Parietal lobe (tissue), 2 donors: ENCODE measurements around a stretch of chr9.

DNA sequence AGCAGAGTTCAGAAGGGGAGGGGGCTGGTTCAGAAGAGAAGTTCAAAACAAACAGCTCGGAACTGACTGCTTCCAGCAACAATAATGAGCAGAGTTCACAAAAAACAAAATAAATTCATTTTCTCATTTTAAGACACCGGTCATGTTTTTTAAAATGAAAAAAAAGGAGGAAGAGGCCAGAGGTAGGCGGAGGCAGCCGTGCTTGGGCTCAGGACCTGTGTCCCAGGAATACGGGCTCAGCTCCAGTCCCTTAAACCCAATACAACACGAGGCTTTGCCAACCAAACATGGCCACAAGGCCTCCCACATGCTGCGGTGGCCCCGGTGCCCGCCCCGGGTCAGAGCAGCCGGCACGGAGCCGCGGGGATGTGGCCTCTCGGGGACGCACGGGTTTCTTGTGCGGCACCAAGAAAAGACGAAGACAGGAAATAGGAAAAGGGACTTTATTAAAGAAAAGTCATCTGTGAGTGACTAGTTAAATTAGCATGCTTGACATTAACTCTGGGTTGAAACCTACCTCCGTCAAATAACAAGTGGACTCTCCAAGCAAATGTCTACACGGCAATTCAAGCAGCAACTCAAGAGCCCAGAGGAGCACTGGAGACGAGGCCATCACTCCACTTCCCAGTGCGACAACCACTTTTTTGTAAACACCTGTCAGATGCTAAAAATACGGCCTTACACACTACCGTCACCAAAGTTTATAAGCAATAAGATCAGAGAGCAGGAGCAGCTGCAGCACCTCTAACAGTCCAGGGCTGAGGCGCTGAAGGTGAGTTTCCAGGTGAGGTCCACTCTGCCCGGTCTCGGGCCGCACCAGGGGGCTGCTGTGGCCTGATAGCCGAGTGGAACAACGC, 25.4 kb upstream of the CAMSAP1 start:
- RAMPAGE, long total RNA = no peak

DNA sequence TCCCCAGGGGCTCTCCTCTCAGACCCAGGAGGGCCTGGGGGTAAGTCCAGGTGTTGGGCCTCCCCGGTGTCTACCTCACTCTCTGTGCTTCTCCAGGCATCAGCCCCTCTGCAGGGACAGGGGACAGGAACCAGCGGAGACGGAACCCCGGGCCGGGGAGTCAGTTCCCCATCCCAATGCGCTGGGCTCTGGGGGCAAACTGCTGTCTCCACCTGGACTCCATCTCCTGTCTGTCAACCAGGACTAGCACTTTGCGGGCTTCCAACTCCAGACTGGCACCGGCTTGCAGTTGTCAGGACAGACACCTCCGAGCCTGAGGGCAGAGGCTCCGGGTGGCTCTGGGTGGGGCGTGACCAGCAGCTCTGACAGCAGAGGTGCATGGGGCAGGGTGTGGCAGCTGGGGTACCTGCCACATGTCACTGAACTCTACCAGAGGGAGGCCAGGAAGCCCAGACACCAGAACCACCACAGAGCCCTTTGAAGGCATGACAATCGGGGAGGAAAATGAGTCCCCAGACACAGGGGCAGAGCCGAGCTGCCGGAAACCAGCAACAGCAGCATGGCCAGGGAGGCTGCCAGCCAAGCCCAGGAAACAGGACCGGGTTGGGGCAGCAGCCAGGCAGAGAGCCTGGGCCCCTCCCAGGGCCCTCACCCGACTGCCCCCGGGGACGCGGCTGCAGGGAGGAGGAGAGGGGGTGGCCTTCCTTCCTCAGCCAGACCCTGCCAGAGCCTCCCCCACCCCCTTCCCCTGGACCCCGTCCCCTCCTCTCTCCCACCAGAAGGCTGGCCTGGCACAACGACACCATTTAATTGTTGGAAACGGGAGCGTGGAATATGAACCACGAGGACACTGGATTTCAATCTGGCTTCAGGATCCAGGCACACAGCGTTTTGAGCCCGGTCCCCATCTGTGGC, 17.9 kb upstream of the UBAC1 start:
- RAMPAGE, long total RNA = no peak

DNA sequence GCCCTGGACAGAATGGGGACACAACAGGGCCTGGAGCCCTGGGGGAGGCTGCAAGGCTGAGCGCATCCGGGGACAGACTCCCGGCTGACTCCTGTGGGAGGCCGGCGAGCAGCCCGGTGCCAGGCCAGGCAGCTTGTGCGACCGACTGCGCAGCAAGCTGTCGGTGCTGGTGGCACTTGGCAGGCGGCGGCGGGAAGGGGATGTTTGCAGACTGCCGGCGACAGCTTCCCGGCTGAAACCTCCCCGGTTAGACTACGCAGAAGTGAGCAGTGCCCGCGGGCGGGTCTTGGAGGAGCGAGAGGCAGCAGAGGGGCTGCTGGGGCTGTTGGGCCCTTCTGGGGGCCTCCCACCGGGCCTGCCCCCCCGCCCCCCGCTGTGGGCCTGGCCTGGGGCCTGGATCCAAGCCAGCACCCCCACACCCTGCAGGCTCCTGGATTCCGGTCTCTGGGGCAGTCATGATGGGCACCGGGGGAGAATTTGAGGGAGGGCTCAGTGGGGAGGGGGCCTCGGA, 28.8 kb upstream of the UBAC1 start:
- RAMPAGE, long total RNA = no peak

- RAMPAGE, long total RNA = no peak
Measured at GRCh38 chr9:135994916-135995255, 33.7 kb upstream of the UBAC1 start.

DNA sequence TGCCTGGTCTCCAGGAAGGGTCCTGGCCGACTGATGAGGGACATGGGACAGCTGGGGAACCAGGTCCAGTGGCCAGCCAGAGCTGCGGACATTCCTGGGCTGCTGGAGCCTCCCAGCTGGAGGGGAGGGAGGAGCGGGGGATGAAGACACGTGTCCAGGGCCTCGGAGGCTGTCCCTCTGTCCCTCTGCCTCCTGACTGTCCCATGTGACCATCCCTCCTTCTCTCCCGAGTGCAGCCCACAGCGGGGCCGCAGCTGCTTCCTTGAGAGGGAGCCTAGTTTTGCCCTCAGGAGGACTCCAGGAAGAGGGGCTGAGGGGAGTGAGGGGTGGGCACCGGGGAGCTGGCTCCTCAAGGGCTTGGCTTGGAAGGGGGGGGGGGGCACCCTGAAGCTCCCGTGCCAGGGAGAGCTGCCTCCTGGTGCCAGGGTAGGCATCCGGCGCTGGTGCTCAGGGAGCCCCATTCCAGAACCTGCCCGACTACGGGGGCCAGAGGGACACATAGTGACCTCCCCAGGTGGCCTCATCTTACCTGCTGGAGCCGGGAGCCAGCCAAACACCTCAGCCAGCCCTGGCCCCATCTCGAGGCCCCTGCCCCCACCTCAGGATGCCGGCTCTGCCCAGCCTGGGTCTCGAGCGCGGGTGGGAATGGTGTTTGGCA, 41.9 kb upstream of the UBAC1 start:
- RAMPAGE, long total RNA = no peak

GRCh38 chr9:136051067-136052283, 43.6 kb downstream of the NACC2 start:
- RAMPAGE, long total RNA = no peak

GRCh38 chr9:136052961-136053451, 42.1 kb downstream of the NACC2 start:
- RAMPAGE, long total RNA = no peak

GRCh38 chr9:136086296-136087044, 8.6 kb downstream of the NACC2 start:
- RAMPAGE, long total RNA = no peak

GRCh38 chr9:136117226-136118035, 1.2 kb downstream of the TMEM250 start:
- RAMPAGE, long total RNA = no peak

DNA sequence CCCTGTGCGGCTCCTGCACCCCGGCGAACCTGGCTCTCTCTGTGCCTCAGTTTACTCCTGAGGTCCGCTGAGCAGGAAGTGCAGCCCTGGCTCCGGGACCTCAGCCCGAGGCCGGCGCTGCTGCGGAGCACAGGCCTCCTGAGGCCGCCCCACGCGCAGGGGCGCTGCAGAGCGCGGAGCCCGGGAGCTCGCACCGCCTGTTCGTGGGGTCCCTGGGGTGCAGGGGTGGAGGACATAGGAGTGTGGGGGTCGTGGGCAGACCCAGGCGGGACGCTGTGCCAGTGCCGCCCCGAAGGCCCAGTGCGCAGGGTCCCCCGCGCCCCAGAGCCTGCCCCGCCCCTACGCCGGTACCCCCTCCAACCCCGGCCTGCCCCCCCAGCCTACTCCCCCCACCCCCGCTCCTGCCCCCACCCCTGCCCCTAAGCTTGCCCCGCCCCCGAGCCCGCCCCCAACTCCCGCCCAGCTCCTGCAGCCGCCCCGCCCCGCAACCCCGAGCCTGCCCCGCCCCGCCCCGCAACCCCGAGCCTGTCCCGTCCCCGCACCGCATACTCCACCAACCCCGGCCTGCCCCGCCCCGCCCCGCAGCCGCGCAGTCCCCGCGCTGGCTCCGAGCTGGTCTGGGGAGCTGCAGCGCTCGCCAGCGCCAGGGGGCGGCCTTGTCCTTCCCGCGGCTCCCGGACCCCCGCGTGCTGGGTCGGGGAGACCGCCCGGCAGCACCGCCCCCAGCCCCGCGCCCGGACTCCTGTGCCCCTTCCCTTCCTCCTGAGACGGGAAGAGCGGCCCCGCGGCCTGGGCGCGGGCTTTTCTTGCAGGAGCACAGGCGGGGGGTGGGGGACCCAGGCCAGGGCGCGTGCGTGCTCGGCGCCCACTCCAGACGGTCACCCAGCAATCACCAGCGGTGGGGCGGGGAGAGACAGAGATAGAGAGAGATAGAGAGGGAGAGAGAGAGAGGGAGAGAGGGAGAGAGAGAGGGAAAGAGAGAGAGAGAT, 14.4 kb upstream of the TMEM250 start:
- RAMPAGE, long total RNA = no peak

DNA sequence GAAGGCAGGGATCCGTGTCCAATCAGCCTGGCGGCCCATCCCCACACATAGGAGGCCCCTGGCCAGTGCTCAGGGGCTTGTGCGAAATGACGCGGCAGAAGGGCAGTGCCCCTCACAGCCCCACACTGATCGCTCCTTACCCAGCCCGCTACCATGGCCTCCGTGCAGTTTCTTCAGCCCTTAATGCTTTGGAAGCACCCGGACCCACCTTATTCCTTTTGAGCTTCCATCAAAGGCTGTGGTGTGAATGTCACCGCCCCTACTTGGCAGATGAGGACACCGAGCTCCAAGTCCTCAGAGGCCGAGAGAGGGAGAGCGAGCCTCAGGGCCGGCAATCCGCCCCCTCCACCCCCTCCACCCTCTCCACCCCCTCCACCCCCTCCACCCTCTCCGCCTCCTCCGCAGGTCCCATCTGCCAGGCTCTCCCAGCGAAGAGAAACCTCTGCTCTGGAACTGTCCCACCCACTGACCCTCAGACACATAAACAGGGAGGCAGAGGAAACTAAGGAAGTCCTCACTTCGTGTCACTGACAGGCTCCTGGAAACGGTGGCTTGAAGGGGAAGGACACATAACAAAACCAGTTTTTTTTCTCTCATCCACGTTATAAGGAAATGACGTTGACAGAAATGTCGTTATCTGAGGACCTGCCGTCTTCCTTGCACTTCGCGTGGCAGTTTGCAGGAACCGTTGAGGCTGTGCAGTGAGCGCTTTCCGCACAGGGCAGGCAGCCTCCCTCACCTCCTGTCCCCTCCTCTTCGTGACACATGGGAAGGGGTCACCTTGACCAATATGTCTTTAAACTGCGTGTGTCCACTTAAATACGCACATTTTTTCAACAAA, 13.9 kb downstream of the QSOX2 start:
- RAMPAGE, long total RNA = no peak

GRCh38 chr9:136245903-136246431, 355 bp upstream of the QSOX2 start:
- RAMPAGE, long total RNA = no peak

DNA sequence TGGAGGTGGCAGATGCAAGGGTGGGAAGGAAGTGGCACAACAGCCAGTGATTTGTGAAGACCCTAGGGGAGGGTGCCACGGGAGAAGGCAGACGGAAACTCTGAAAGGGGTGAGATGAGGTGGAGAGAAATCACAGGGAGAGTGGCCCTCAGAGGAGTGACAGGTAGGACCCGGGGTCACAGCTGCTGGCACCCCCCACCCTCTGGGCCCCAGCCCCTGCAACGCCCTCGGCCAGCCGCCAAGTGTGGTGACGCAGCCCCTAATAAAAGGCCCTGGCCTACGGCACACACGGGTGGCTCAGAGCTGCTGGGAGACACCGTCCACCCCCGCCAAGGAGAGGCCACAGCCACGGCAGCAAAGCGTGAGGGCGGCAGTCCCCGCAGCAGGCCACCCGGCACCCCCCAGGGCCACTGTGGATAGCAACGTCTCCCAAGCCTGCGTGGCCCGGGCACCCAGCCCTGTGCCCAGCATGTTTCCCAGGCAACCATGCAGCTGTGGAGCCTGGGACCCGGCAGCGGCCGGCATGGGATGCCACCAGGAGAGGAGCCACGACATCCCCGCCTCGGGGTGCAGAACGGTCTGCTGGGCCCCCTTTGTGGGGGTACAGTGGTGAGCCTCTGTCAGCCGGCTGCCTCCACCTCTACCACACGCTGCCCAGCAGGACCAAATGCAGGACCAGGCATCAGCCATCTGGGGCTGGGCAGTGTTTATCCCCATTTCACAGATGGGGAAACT, 6.8 kb upstream of the CCDC187 start:
- RAMPAGE, long total RNA = no peak

- RAMPAGE, long total RNA = no peak
Measured at GRCh38 chr9:136372238-136373536, 782 bp downstream of the CARD9 start.

- RAMPAGE, long total RNA = no peak
Measured at GRCh38 chr9:136403346-136403970, 3.5 kb upstream of the SNAPC4 start.

DNA sequence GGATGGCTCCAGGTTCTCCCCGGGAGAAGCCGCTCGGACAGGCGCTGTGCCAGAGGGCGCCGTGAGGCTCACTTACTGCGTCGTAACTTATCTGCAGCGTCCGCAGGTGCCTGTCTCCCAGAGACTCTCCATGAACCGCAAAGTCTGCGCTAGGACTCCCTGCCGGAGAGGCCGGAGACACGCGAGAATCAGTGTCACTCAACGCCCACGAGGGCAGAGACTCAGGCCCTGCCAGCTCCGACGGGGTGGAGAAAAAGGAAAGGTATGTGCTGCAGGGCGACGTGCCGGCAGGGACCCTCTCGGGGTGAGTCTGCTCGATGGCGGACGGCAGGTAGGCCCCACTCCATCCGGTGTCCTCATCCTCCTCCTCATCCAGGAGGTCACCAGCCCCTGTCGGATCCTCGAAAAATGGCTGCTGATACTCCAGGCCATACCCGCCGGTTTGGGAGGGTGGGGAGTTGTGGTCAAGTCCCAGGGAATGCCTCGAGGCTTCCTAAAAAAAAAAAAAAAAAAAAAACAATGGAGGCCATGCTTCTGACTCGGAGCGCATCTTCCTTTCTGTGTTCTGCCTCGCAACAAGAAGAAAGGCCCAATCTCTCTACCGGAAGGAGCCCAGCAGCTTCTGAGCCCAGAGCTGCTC, 3.2 kb downstream of the ENTR1 start:
- RAMPAGE, long total RNA = no peak

GRCh38 chr9:136459666-136460159, 20.1 kb upstream of the INPP5E start:
- RAMPAGE, long total RNA = no peak

DNA sequence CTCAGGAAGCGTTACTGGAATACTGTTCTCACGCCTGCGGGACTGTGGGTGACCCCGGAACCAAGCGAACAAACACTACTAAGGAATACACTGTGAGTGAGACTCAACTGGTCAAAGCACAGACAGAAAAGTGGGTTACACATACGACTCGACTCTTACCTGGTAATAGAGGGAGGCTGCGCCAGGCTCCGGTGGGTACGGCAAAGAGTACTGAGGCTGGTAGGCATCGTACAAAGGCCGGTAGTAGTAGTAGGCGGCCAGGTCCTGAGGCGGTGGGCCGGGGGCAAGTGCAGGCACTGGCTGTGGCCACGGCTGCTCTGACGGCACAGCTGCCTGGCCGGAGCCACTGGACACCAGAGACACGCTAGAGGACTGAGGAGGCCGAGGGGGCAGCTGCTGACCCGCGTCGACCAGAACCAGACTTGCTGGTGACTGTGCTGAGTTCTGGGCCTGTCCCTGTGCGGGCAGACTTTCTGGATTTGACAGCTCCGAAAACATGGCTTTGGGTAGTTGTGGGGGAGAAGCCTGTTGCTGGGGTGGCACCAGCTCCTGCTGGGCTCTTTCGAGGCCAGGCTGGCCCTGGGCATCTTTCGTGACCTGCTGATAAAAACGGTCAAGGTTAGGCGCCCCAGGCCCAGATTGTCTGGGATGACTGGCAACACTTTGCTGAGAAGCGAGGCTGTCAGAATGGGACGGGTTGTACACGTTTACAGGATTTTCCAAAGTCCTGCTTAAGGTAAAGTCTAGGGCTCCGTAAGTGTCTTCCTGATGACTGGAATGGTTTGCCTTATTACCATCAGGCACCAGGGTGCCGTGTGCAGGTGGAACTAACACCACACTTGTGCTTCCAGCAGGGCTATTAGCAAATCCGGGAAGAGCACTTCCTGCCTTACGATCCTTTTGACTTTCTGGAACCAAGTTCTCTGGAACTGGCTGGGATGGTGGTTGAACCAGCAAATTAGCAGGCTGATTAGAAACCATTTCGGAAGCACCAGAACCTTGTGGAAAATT, 8.6 kb downstream of the SEC16A start:
- RAMPAGE, long total RNA = no peak

DNA sequence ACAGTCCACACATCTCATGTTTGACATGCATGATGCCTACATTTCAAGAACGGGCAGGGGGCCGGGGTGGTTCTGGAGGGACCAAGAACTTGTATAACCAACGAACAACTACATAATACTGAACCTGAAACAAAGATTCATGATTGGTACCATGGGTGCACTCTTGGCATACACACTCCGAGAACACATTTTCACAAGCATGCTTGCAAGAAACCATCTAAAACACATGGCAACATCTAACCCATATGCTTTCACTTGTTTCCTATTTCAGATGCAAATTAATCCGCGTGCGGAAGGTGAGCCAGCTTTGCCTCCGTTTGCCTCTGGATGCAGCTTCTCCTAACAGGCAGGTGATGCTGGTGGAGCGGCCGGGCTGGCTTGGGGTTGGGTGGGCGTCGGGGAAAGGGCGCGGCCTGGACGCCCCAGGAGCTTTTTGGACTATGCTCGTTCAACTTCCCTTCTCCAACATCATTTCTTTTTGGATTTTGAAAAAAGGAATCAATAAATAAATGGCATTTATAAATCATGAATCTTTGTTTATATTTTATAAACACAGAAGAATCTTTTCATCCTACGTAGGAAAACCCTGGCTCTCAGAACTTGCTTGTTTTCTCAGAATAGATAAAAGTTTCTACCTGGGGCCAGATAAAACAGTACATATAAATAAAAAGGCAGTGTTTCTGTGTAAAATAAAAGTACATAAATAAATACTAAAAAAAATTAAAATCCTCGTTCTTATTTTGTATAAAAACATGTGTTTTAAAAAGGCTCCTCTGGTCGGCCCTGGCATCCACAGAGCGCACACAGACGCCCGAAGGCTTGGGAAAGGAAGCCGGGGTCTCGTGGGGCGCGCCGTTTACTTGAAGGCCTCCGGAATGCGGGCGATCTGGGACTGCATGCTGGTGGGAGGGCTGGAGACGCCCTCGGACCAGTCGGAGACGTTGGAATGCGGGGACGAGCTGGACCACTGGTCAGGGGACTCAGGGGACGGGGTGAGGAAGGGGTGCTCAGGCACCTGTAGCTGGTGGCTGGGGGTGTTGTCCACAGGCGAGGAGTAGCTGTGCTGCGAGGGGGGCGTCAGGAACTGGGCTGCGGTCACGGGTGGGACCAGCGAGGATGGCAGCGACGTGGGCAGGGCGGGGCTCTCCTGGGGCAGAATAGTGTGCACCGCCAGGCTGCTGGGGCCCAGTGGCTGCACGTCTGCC, 12.8 kb upstream of the SEC16A start:
- RAMPAGE, long total RNA = no peak

- RAMPAGE, long total RNA = no peak
Measured at GRCh38 chr9:136540089-136540815, 5.6 kb downstream of the NOTCH1 start.